Colon Carcinoma Metastatic in the Lung (tissue), 2 donors: ENCODE measurements around a stretch of chr11.

DNA sequence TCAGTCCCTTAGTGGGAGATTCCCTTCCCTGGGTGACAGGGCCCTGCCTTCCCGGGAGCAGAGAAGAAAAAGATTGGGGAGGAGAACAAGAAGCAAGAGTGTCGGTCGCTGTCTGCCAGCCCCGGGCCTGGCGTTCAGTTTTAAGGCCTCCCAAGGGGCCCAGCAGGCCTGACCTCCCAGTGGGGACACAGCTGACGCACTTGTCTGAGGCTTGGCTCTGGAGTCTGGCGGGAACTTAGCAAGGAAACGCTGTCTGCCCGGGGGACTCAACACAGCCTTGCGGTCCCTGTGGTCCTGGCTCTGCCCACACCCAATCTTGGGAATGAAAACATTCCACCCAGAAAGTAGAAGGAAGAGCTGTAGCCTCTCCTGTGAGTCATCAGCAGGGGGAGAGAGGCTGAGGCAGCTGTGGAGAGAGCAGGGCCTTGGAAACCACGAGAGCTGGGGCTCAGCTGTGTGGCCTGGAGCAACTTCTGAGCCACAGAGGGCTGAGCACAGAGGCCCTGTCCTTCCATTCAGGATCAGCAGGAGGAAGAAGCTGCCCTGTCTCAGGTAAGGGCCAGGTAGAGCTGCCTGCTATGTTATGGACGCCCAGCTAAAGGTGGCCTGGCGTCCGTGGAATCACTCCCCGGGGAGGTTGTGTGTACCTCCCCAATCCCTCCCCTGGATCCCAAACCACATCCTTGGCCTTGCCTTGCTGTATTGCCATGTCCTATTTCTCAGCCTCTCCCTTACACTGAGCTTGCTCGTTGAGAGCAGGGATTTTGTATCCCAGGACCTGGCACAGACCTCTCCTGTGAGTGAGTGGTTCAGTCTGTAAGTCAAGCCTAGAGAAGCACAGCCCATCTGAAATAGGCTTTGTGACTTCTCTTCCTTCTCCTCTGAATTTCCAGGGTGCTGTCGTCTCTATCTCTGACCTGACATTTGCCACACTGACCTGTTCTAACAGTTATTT is 54.2 kb downstream of the TRAF6 start:
- PRO-cap, 2 experiments, result peak in 2 of 2 experiments; most common plus-strand start position 241 of the sequence (in 1); most common minus-strand start position 114 of the sequence (in 1)

GRCh38 chr11:37451812-37452483 is 853.9 kb upstream of the RAG2 start:
- PRO-cap, 2 experiments, result no peak in any of the 2 experiments

- PRO-cap, 2 experiments, result no peak in any of the 2 experiments
Measured at GRCh38 chr11:38989012-38989428, 2391.0 kb upstream of the RAG2 start.

DNA sequence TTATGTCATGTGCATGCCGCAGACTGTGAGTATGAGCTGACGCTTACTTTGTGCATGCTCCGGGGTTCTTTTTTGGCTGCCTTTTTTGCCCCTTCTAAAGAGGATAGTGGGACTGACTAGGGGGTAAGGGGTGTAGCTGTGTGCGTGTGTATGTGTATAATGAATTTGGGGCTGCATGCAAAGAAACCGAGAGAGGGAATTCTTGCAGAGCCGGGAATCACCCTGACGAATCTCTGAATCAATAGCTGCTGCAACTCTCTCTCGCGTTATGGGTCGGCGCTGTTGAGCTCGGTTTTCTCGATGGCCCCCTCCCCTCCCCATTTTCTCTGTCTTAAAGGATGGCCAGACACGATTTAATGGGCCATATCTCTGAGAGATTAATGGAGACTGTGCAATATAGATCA is 103.9 kb upstream of the HSD17B12 start:
- PRO-cap, 2 experiments, result no peak in any of the 2 experiments

- PRO-cap, 2 experiments, result peak in 1 of 2 experiments; most common minus-strand start chr11:43644813 (in 1)
Measured at GRCh38 chr11:43644704-43645049, 35.9 kb upstream of the HSD17B12 start.

DNA sequence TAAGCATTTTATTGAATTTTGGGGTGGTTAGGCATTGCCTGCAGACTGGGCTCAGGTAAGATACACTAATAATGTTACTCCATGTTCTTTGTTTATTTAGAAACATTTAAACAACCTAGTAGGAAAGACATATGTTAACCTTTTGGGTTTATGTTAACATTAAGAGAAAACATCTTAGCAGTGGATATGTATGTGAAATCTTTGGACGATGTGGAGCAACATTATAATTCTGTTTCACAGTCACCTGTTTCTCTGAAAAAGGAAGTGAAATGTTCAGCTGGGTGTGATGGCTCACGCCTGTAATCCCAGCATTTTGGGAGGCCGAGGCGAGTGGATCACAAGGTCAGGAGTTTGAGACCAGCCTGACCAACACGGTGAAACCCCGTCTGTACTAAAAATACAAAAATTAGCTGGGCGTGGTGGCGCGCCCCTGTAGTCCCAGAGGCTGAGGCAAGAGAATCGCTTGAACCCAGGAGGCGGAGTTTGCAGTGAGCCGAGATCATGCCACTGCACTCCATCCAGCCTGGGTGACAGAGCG is 1.5 kb downstream of the HSD17B12 start:
- PRO-cap, 2 experiments, result no peak in any of the 2 experiments

DNA sequence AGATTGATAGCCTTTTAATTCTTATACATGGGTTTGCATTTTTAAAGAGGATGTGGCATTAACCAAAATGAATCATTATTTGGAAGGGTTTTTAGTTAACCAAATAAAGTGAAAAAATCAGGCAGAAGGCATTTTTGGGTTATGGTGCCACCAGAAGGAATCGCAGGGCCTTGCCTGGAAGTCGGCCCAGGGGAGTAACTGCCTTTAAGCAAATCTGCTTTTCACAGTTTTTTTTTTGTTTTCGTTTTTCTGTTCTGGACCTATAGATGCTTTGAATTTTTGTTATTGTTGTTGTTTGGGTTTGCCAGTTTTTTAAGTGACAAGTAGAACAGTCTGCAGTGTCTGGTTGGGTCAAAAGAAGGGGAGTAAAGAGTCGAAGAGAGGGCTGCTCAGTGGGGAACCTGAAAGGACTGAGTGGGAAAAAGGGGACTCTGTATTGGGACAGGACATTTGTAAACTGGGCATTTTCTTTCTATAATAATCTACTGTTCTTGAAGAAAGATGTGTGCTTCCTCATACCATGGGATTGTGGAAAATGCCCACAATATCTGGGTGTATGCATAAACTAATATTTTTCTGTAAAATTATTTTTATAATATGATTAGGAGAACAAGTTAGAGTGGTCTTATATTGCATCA is 55.6 kb downstream of the HSD17B12 start:
- PRO-cap, 2 experiments, result no peak in any of the 2 experiments

DNA sequence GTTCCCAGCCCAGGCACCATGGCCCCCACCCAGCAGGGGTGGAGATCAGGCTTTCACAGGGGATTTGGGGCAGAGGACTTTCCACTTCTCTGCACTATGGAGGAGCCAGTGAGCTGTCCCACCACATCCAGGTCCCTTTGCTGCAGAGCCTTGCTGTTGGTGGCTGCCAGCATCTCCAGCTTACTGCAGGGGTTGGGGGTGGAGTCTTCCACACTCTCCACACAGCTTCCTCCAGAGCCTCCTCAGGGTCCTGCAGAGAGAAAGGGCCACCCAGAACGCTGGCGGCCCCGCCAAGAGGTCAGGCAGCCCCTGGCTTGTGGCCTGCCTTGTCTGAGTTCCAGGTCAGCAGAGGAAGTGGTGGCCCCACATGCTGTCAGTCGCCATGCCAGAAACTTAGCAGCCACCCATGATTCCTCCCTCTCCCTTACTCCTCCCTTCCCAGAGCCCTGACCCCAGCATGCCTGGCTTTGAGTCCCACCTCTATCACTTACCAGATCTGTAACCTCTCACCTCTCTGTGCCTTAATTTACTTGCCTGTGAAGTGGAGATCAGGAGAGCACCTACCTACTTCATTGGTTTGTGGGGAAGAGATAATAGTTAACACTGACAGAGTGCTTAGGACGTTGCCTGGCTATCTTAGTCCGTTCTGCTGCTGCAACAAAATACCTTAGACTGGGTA is 47.3 kb downstream of the C11orf96 start:
- PRO-cap, 2 experiments, result no peak in any of the 2 experiments

DNA sequence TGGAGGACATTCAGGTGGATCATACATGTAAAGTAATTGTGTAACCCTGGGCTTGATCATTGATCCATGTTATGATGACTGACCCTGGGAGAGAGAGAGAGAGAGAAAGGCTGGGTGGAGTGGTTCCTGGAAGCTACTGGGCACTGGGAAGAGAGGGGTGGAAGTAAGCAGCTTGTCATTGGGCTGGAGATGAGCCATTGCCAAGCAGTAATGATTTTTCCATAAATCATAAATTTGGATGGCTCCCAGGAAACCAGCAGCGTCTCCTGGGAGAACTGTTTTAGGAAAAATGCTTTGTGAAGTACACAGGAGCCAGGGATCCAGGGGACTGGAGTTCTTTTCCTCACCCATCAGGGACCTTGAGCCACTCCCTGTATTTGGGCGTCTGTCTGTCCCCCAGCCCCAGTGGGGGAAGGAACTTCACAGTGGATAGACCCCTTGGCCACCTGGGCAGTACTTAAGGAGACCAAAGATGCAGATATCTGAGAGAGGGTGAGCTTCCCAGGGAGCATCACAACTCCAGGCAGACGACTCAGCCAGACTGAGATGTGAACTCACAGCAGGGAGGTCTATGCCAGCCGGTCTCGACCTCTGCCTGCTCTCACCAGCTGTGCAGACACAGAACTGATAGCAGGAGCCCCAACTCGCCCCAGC is 29.9 kb upstream of the ACCSL start:
- PRO-cap, 2 experiments, result no peak in any of the 2 experiments

DNA sequence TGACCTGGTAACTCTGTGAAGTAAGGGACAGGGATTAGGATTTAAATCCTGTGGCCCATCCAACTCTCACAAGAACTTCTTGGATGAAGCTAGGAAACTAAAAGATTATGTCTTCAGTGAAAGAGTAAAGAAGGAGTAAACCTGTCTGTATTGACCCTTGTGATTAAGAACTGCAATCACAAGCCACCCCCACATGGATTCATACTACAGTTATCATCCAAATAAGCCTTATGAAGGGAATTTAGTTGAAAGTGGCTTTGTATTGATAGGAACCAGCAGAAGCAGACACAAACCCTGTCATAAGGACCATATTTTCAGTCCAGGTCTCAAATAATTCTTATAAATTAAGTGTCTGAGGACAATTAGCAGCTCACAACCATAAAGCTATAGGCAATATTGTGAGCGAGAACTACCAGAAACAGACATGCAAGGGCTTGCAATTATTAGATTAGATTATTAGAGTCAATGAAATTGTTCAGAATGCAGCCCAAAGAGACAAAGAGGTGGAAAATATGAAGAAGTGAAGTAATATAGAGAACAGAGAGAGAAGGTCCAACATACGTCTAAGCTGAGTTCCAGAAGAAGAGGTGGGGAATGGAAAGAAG is 92.9 kb downstream of the EXT2 start:
- PRO-cap, 2 experiments, result no peak in any of the 2 experiments

- PRO-cap, 2 experiments, result no peak in any of the 2 experiments
Measured at GRCh38 chr11:44530631-44531145, 34.8 kb upstream of the CD82 start.

- PRO-cap, 2 experiments, result no peak in any of the 2 experiments
Measured at GRCh38 chr11:44581350-44581907, 16.0 kb downstream of the CD82 start.

DNA sequence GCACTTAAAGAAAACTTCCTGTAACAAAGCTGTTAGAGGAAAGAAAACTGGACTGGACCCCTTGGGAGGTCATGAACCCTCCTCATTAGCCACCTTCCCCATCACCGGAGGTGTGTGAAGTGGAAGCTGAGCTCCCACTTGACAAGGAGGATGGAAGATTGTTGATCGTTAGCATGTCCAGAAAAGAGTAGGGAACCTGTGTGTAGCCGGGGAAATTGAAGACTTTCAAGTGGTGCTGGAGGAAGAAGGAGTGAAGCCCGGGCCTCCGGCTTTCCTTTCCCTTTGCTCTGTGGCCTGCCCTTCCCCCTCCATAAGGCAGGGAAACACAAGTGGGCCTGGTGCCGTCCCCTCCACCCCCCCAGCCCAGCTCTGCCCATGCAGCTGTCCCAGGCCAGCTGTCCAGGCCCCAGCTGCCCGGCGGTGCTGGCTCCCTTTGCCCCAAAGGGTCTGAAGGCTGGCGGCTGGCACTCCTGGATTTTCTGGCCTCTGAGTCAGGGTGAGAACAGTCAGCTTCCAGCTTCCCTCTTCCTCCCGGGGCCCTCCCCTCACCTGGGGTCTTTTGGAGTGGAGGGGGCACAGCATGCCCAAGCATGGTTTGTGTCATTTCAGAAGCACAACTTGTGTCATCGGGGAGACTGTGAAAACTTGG is 27.7 kb downstream of the CD82 start:
- PRO-cap, 2 experiments, result no peak in any of the 2 experiments

DNA sequence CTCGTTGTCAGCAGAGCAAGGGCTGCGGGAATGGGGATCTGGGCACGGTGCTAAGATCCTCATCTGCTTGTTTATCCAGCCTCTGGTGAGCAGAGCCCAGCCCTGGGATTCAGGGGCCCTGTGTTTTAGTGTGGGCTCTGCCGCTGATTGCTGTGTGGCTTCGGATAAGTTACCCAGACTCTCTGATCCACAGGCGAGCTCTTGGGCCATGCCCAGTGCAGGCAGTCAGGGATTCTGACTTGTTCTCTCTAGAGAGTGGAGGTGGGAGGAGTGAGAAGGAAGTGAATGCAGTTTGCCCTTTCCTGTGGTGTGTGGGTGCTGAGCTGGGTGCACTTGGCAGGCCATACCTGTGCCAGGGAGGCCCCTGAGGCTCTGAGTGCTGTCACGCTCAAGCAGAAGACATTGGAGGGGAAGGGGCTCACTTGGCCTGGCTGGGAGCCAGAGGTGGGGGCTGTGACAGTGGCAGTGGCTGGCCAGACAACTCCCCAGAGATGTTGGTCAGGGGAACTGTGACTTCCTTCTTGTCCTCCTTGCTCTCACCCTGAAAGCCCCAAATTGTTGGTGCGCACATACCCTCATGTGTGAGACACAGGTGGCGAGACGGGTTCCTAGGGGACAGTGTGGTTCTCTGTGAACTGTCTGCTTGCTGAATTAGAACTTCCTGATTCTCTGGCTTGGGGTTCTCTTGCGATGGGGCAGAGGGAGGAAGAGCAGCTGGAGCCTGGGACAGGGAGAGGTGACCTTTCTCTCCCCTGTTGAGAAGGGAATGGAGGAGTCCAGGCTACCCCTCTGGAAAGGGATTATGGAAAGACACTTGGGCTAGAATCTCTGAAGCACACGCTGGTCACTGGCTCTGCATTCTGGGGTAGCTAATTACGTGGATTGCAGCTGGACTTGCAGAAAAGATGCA is 43.8 kb downstream of the CD82 start:
- PRO-cap, 2 experiments, result no peak in any of the 2 experiments

DNA sequence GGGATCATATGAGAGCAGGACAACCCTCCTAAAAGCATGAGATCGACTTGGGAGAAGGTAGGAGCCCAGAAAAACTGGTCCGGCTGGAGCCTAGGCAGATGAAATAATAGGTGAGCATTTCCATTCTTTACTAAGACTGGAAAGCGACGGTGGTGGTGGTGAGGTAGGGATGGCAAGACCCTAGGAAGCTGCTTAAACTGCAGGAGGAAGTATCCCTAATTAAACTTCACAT is 35.6 kb upstream of the TSPAN18 start:
- PRO-cap, 2 experiments, result no peak in any of the 2 experiments

- PRO-cap, 2 experiments, result peak in 1 of 2 experiments; most common plus-strand start chr11:44906906 (in 1)
Measured at GRCh38 chr11:44906706-44907106, 44.0 kb downstream of the TP53I11 start.

- PRO-cap, 2 experiments, result peak in 1 of 2 experiments; most common plus-strand start chr11:45094490 (in 1)
Measured at GRCh38 chr11:45094276-45094701, 52.1 kb upstream of the PRDM11 start.

DNA sequence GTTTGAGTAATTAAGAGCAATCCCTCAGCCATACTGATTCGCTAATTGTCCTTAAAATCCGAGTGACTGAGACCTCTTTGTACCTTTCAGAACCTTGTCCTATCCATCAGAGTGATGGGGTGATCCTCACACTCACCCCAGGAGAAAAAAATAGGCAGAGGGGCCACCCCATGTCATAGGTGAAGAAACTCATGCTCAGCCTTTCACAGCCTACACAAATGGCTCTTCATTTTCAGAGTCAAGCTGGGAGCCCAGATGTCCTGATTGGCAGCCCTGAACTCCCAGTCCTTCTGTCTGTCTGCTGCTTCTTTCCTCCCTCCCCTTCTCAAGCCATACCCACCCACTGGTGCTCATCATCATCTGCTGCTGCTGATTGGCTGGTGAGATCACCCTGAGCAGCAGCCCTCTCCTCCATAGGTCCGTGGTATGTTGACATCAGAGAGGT is 46.2 kb upstream of the PRDM11 start:
- PRO-cap, 2 experiments, result no peak in any of the 2 experiments

DNA sequence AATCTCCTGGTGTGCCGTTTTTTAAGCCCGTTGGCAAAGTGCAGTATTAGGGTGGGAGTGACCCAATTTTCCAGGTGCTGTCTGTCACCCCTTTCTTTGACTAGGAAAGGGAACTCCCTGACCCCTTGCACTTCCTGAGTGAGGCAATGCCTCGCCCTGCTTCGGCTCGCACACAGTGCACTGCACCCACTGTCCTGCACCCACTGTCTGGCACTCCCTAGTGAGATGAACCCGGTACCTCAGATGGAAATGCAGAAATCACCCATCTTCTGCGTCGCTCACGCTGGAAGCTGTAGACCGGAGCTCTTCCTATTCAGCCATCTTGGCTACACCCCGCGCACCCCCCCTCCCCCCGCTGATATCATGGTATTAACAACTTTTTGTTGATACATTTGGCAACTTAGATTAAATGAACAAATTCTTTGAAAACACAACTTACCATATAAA is 18.3 kb upstream of the PRDM11 start:
- PRO-cap, 2 experiments, result no peak in any of the 2 experiments

DNA sequence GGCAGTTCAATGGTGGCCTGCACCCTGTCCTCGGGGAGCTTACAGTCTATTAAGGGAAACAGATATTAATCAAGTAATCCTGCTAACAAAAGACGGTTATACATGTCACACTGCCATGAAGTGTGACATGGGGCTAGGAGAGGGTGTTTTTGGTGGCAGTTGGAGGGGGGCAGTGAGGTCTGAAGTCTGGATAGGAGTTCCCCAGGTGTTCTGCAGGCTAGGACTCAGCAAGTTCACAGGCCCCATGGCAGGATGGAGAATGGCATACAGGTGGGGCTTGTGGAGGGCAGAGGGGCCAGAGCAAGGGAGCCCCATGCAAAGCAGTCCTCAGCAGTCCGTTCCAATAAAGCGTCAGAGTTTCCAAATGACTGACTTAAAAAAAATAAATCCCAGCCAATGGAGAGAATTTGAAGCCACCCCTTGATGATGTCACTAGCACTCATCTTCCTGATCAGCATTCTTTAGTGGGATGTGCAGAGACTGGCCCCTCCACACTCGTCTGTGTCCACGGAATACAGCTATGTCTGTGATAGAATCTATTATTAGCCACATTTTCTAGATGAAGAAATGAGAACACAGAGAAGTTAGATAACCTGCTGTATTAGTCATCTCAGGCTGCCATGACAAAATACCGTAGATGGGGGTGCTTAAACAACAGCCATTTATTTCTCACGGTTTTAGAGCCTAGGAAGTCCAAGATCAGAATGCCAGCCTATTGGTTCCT is 32.6 kb downstream of the PRDM11 start:
- PRO-cap, 2 experiments, result no peak in any of the 2 experiments